Daoy (cell line): ENCODE measurements around the genes PEX6, SRF, TJAP1 and GTPBP2.

- RAMPAGE, long total RNA: no peak
These were observed 1.5 kb downstream of the TBCC start for GRCh38 chr6:42744364-42744864.

GRCh38 chr6:42942344-42943240 lies 13.3 kb downstream of the CNPY3 start:
- RAMPAGE, long total RNA: no peak

GRCh38 chr6:42979107-42980189 lies at the start of gene PEX6:
Gene PEX6, minus strand, starts transcription at chr6:42979181.
- RAMPAGE, long total RNA: no peak

- RAMPAGE, long total RNA: no peak
These were observed 1.8 kb downstream of the MEA1 start for GRCh38 chr6:43011775-43012471.

DNA sequence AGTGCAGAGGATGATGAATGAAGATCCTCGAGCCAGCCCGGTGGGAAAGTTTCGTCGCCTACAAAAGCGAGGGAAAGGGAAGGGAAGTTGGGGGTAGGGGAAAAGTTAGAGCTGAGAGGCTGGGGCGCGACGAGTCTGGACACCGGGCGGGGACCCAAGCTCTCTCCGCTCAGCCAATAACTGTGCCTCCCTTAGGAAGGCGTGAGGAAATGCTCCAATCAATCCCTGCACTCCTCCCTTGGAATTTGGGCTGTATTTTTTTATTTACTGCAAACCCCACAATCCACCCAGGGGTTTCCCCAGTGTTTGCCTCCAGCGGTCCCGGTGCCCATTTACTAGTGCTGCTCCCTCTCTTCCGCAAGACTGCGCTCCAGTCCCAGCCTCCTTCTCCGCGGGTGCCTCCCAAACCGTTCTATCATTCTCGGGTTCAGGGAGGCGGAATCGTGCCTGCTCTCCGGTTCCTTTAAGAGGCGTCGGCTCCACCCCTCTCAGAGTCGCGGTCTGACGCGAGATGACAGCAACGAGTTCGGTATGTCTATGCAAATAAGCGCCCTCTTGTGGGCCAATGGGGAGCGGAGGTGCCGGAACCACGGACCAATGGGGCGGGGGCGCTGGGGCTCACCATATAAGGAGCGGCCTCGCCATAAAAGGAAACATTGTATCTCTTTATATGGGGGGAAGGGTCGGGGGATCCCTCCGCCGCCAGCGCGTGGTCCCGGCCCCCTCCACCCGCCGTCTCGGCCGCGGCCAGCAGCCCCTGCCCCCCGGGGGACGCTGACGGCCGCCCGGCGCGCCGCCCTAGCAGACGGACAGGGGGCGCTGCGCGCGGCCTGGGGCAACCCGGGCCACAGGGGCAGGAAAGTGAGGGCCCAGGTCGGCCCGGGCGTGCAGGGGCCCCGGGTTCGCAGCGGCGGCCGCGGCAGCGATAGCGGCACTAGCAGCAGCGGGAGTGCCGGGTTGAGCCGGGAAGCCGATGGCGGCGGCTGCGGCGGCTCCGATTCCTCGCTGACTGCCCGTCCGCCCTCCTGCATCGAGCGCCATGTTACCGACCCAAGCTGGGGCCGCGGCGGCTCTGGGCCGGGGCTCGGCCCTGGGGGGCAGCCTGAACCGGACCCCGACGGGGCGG lies at the start of gene SRF:
TSS of gene SRF (plus strand) at position 652 of the 1,126 bp plus-strand sequence.
- RAMPAGE, long total RNA: no peak

DNA sequence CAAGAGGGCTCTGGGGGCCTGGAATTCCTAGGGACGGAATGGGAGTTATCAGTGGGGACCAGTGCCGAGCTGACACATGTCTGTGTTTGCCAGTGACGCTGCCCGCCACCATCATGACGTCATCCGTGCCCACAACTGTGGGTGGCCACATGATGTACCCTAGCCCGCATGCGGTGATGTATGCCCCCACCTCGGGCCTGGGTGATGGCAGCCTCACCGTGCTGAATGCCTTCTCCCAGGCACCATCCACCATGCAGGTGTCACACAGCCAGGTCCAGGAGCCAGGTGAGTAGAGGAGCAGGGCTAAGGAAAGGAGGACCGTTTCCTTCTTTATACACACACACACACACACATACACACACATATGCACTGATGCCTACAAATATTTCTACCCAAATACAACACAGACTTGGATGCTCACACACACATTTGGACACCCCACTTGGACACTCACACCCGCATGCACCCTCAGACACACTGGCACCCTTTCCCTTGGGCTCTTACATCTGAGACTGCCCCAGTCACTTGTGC lies 3.7 kb upstream of the CUL9 start:
- RAMPAGE, long total RNA: no peak

- RAMPAGE, long total RNA: no peak
These were observed 8.1 kb downstream of the DNPH1 start for GRCh38 chr6:43220957-43221768.

GRCh38 chr6:43328523-43329105 lies 20.0 kb upstream of the CRIP3 start:
- RAMPAGE, long total RNA: no peak

DNA sequence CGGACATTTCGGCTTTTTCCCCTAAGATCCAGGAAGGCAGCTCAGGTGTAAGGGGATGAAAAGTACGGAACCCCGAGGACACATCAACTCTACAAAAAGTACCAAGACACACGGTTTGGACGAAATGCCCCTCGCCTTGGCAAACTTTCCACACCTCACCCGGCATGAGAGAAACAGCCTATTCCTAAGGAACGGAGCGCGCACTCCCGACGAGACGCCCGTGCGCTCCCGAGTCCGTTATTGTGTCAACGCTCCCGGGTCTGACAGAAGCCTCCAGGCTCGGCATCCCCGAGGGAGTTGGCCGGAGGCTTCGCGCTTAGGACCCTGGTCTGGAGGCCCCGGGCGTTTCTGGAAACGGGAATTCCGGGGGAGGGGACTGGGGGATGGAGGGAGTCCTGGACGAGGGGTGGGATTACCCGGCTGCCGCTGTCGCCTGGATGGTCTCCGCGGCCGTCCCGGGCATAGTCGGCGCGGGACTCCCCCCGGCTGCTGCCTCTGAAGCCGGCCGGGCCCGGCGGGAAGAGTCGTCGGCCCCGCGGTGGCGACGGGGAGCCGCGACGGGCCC lies 814 bp downstream of the ZNF318 start:
- RAMPAGE, long total RNA: no peak

- RAMPAGE, long total RNA: no peak
These were observed at the start of gene TJAP1 for GRCh38 chr6:43477066-43478296. Gene TJAP1, plus strand, starts transcription at chr6:43477570.

DNA sequence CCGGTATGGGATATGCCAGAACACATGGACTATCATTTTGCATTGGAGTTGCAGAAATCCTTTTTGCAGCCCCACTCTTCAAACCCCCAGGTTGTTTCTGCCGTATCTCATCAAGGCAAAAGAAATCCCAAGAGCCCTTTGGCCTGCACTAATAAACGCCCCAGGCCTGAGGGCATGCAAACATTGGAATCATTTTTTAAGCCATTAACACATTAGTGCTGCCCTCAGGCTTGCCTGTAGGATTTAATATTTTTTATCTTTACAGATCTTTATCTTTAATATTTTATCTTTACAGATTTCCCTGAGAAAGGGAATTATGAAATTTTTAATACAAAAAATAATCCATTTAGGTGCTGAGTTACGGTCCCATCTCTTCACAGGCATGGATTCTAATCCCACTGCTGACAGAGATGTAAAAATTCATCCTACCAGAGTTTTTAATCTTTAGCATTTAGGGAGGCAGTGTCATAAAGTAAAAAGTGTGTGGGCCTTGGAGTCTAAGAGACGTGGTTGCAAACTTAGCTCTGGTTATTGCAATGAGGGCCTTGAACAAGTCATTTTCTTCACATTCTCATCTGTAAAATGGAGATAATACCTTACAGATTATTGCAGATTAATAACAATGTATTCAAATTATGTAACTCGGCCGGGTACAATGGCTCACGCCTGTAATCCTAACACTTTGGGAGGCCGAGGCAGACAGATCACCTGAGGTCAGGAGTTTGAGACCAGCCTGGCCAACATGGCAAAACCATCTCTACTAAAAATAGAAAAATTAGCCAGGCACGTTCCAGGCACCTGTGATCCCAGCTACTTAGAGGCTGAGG lies 14.5 kb downstream of the GTPBP2 start:
- RAMPAGE, long total RNA: no peak

GRCh38 chr6:43621340-43622238 lies 7.5 kb downstream of the GTPBP2 start:
- RAMPAGE, long total RNA: no peak

DNA sequence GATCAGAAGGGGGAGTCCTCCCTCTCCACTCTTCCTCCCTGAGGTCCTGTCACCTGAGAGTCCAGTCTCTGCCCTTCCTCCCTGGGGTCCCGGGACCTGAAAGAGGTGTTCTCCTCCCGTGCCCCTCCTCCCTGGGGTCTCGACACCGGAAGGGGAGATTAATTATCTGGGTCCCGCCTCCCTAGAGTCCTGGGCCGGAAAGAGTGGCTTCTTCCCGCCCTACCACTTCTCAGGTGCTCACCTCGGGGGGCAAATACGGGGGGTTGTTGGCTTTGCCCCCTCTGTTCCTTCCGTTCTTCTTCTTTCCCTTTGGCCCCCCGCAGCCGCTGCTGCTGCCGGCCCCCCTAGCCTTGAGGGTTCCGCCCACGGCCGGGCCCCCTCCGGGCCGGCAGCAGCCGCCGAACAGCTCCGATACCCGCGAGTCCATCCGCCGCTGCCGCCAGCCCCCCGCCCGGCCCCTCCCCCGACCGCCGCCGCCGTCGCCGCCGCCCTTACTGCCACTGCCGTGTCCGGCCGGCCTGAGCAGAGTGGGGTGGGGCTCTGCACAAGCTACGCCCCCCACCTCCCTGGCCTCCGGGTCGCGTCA lies at the start of gene GTPBP2:
TSS of gene GTPBP2 (minus strand) at position 529 of the 586 bp plus-strand sequence.
- RAMPAGE, long total RNA: no peak

- RAMPAGE, long total RNA: no peak
These were observed 4.5 kb downstream of the MRPS18A start for GRCh38 chr6:43683158-43683457.

- RAMPAGE, long total RNA: no peak
These were observed 27.4 kb upstream of the MRPS18A start for GRCh38 chr6:43714746-43715567.

DNA sequence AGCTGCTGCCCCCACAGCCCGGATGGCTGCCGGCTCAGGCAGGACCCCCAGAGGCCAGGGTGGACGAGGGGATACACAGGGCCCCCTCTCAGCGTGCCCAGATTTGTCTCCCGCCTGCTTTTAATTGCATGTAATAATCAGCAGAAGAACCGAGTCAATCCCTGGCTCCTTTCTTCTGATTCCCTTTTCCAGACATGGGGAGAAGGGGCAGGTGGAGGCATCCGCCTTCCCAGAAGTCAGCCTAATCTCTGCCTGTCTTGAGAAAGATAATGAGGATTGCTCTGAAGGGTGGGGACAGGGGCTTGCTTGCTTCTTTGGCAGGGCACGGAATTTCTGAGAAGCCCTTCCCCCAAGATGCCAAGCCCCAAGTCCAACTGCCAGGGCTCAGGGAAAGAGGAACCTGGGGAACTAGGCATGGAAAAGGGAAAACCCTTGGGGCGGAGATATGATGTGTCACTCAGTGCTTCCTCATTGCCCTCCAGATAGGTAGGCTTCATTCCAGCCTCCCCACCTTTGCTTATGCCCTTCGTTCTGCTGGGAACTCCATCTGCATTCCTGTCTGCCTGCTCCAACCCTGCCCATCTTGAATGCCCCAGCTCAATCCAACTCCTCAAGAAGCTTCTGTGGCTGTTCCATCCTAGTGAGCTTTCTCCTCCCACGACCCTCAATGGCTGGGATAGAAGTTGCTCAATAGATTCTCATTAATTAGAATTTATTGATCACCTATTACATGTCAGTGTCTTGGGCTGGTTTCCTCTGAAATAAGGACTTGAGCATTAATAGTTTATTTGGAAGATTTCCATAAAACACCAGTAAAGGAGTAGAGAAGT lies 61.1 kb downstream of the VEGFA start:
- RAMPAGE, long total RNA: no peak

DNA sequence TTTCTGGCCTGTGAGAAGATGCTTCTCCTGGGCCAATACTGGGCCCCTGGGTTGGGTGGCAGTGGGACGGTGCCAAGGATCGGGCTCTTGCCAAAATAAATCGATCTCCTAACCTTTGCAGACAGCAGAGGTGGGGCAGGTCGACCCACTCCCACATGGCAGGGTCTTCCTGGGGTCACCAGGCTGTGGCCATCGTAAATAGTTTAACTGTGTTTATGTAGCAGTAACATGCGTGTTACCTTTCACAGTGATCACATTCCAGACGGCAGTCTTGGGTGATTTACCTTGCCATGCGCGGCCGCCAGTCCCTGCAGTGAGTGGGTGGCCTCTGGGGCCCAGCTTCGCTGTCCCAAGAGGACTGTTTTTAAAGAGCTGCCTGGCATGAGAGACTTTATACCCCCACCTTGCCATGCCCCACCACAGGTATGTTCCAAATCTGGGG lies 152.0 kb downstream of the VEGFA start:
- RAMPAGE, long total RNA: no peak

GRCh38 chr6:44051523-44051969 lies 75.7 kb downstream of the MRPL14 start:
- RAMPAGE, long total RNA: no peak

DNA sequence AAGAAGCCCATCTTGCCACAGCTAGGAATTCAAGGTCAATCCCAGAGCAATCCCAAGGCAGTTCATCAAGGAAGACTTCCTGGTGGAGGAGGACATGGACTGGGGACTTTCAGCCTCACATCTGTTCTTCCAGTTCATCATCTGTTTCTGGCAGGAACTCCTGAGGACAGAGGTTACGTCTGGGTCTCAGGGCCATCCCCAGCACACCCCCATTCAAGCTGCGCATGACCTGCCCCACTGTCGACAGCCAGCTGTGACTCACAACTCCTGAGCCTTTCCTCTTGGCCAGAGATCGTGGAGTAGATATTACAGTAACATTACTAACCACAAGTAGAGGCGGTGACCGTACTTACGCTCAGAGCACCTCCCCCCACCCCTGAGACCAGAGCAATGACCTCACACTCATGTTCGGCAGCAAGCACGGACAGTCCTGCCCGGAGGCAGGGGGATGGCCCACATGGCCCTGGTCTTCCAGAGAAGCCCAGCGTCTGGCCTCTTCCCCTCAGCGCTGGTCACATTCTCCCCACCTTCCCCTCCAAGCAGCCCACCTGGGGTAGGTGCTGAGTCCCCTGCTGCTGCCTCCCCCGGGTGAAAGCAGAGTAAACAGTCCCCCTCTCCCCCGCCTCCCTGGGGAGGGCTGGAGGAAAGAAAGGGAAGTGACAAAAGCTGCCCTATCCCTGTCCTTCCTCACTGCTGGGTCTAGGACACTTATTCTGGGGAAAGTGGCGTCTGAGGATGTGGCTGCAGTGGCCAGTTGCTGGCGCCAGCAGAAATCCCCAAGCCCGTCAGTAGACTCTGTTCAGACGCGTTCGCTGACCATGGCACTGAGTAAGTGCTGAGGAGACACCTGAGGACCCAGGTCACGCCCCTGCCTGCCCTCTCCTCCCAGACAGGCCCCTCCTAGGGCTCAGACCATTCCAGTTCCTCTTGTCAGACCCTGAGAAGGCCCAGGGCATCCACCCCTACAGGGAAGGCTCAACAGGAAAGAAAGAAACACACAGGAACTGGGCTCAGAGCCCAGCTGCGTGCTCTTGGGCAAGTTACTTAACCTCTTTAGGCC lies 68.5 kb downstream of the MRPL14 start:
- RAMPAGE, long total RNA: no peak

GRCh38 chr6:44072965-44073167 lies 54.4 kb downstream of the MRPL14 start:
- RAMPAGE, long total RNA: no peak